NT2/D1 (cell line): ENCODE measurements around a stretch of chr16.

GRCh38 chr16:6827232-6827752 is 808.5 kb downstream of the RBFOX1 start:
- RRBS, 2 experiments: no CpG with 5 or more reads among the region's 6 CpGs

DNA sequence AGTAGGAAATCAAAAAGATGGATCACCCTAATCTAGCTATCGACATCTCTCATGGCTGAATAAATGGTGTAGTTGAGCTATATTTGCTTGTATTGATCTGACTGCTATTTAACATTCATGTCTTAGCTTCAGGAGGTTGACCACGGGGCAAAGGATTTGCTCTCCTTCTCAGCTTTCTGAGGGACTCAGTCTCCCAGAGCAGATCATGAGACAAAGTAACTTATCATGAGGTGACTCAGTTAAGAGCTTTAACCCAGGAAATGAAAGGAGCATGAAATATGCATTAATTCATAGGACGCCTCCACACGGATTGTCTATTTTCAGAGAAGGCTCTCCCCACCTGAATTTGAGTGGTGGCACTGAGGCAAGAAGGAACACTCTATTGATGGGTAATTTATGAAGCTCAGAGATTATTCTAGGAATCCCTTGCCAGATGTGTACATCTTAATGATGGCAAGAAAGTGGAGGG is 1257.1 kb downstream of the TMEM114 start:
- RRBS, 2 experiments: no CpG with 5 or more reads among the region's 4 CpGs

DNA sequence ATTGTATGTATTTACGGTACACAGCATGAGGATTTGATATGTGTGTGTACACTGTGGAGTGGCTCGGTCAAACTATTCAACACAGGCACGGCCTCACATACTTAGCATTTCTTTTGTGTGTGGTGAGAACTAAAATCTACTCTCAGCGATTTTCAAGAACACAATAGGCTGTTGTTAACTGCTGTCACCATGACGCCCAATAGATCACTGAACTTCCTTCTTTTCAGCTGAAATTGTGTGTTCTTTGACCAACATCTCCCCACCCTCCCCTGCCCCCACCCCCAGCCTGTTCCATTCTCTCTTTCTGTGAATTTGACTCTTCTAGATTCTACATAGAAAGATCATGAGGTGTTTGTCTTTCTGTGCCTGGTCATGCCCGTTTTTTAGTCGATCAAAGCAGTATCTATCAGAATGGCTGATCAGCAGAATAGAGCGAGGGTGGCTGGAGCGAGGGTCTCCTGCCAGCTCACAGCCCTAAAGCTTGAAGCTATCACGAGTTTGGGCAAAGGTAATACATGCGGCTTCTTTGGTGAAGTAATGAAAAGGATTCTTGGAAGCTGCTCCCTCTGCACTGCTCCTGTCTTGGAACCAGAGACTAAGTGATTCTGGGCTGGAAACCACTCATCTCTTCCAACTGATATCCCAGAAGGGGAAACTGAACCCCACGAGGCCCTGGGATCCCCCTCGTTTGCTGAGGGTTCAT is 18.8 kb downstream of the TMEM114 start:
- RRBS, 2 experiments: no CpG with 5 or more reads among the region's 13 CpGs

DNA sequence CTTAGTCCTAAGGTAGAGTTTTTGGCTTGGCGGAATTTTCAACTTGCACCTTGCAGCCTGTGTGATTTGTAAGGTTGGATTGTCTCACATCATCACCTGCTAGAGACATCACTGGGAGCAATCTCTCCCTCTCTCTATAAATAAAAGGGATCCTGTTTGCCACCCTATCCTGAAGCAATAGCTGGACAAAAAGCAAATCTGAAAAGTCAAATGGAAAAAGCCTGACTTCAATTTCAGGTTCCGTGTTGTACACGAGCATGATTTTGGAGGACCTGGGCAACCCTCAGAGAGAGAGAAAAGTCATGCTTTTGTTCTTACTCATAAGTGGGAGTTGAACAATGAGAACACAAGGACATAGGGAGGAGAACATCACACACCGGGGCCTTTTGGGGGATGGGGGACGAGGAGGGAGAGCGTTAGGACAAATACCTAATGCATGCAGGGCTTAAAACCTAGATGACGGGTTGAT is 22.9 kb upstream of the ABAT start:
- RRBS, 2 experiments: no CpG with 5 or more reads among the region's 7 CpGs

DNA sequence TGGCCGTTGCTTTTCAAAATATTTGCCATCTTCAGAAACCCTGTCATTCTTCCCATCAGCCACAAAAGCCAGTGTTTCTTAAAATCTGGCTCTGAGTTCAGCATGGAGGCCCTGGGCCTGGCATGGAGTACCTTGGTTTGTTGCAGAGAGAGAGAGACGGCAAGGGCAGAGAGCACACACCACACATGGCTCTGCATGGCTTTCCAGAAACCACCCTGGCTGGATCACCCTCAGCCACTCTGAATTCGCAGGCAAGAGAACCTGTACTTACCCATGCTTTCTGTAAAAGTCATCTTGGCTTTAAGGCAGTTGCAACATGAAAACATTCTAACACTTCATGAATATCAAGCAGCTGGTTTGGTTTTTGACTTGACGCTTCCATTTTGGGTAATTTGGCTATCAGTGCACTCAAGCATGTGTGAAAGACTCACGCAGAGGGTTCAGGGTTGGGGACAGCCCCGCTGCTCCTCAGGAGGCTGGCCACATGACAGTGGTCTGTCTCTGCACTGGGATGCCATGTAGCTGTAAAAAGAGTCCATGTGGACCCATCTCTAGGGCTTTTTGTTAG is 21.2 kb downstream of the PMM2 start:
- RRBS, 2 experiments: no CpG with 5 or more reads among the region's 6 CpGs

- RRBS, 2 experiments: no CpG with 5 or more reads among the region's 16 CpGs
Measured at GRCh38 chr16:8843243-8843822, 25.5 kb downstream of the CARHSP1 start.

DNA sequence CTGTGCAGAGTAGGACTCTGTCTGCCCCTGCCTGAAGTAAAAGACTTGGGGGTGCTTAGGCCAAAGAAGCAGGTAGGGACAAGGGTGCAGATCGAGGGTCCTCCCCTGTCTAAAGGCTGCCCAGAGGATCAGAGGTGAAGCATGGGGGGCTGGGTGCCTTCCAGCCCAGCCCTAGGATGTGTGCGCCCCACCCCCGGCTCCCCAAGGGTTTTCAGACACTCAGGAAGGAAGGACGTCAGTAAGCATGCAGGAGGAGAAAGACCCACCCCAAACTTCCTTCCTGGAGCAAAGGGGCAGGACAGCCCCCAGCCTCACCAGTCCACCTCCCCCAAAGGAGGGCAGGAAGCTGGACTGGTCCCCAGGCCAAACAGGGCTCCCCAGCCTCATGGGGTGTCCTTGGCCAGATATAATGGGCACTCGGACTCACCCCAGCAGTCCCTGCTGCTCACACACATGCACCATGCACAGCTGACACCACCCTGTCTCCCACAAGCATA is 12.1 kb downstream of the CARHSP1 start:
- RRBS, 2 experiments: no CpG with 5 or more reads among the region's 5 CpGs

DNA sequence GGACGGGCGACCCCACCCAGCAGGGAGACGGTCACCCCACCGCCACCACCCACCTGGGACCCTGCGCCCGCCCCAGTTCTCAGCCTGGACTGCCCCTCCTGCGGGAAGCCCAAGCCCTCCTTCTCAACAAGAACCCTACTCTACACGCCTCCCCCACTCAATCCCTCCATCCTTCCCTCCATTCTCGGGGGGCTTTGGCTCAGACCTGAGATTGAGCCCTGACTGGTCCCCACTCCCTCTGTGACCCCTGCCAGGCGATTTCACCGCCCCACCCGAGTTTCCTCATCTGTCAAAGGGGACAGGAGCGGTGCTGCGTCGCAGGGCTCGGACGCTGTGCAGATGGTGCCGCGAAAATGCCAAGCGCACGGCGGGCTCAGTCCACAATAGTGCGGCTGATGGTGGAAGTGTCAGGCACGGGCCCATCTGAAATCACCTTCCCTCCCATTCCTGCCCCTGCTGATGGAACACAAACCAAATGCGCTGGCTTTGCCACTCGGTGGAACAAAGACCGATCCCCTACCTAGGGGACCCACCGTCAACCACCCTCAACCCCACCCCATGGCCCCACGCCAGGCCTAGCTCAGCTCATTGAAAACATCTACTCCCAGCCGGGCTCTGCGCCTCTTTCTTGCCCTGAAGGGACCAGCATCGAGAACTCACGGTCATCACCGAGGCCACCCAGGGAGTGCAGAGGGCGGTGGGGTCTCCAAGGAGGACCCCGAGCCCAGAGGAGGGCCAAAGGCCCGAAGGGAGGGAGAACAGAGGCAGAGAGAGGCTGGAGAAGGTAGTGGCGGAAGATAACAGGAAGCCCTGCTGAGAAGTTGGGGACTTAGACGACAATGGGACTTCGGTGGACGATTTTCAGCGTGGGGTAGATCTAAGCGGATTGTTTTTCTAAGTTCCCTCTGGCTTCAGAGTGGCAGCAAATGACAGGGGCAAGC is 1.5 kb downstream of the CARHSP1 start:
- RRBS, 2 experiments: no CpG with 5 or more reads among the region's 43 CpGs

DNA sequence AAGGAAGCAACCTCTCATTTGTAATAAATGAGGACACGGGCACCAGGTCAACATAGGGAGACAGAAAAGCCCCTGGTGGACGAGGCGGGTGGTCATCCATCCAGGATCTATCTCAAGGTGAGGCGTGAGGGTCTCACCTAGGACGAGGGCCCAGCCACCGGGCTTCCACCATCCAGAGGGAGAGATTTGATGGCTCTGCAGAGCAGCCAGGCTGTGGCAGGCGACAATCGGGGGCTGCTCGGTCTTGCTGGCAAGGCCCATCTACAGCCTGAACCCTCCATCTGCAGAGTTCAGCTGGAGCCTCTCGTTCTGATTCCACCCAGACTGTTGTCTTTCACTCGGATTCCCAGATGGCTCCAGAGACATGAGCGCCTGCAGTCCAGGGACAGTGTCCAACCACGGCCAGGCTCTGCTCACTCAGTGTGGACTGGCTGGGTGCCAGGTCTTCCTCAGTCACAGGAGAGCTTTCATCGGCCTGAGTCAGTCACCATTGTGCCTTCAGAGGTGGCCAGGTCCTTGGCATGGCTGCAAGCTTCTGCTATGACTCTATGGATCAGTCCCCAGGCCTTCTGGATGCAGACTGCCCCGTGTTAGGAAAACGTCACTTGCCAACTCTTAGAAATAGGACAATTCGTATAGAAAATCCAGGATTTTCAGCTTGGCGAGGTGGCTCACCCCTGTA is 5.9 kb downstream of the LITAFD start:
- RRBS, 2 experiments: no CpG with 5 or more reads among the region's 18 CpGs

DNA sequence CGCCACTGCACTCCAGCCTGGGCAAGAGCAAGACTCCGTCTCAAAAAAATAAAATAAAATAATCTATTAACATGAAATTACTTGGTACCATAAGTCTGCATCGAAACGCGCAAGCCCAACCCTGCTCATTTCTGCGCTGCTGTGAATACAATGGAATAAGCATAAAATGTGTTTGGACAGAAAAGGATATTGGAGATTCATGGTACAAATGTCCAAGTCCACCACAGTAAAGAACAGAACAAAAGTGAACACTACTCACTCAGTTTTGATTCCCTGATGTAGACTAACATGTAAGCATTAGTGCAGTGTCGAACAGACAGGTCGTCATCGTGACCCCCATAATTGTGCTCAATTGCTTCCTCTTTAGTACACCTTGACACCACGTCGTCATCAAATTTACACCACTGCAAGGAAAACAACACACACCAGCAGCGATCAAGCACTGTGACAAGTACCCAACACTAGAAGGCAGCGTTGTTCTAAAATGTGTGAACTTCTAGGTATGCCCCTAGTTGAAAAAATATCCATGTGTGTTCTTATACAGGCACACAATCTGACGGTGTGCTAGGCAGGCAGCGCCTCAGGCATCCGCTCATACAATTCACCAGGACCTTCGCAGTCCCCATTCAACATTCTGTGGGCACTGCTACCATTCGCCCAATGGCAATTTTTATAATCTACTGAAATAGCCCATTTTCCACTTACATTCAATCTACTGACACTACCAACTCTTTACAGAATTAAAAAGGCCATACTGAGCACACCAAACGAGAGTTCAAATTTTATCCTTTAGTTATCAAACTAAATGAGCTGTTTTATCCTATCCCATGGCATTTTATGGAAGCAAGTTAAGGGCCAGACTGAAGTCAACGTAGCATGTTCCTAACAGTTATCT is 23.0 kb downstream of the LITAFD start:
- RRBS, 2 experiments: no CpG with 5 or more reads among the region's 20 CpGs

GRCh38 chr16:8935575-8936154 is 28.0 kb downstream of the USP7 start:
- RRBS, 2 experiments: no CpG with 5 or more reads among the region's 13 CpGs

DNA sequence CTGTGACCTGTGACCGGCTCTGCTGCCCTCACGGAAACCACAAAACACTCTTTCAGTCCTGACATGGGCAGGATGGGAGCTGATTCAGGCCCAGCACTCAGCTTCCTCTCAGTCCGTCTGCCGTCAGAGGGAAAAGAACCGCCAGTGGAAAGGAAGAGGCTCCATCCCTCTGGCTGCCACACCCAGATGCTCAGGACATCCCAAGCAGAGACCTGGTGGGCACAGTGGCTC is 25.8 kb upstream of the USP7 start:
- RRBS, 2 experiments: no CpG with 5 or more reads among the region's 5 CpGs

DNA sequence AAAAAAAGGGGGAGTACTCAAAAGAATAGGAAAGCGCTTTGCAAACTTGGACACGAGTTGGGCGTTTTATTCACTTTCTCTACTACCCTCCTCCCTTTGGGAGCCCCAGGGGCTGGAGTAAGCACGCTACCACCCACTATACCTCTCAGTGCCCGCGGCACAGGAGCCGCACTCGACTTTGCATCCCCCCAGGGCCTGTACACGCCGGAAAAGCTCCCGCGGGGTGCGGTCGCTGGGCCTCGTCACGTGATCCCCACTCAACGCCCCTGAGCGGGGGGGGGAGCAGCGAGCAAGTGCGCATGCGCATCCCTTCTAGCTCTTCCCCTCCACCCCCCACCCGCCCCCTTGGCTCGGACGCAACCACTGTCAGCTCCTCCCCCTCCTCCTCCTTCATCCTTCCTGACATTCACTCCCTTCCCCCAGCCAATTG is 444 bp upstream of the HAPSTR1 start:
- RRBS, 2 experiments: under 1 to 1% methylated on average over 5 of the region's 24 CpGs

DNA sequence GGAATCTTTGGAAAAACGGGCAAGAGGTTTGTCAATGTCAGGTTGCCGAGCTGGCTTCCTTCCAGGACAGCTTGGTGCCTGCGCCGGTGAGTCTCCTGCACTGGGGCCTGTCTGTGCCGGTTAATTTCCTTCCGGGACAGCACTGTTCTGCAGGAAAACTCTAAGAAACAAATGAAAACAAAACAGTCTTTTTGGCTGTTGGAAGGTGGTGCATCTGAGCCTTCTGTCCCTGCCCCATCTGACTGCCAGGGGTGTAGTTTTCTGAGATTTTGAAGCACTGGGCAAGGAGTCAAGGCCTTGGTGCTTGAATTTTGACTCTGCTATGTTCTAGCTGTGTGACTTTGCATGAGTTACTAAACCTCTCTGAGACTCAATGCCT is 210.8 kb downstream of the HAPSTR1 start:
- RRBS, 2 experiments: no CpG with 5 or more reads among the region's 6 CpGs

DNA sequence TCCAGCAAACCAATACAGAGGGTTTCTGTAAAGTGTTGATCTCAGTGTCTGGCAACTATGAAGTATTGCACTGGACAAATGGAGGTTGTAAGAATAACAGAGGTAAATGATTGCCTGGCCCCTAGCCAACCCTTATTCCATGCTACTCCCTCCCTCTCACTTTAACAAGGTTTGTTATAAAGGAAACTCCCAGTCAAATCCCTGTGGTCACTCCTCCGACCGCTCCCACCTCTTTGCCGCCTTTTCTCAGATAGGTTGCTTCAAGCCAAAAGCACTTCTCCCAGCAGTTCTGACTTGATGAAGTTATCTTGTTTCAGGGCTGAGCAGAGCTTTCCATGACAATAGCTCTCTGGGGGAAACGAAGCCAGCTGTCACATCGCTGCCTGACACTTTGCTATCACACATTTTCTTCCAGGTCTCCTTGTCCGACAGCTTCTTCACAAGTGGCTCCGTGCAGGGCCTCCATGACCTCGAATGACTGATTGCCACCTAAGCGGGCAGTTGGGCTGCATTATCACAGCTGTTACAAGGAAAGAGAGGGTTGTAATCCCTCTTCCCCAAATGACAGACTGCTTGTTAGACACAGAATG is 278.6 kb downstream of the HAPSTR1 start:
- RRBS, 2 experiments: no CpG with 5 or more reads among the region's 9 CpGs

DNA sequence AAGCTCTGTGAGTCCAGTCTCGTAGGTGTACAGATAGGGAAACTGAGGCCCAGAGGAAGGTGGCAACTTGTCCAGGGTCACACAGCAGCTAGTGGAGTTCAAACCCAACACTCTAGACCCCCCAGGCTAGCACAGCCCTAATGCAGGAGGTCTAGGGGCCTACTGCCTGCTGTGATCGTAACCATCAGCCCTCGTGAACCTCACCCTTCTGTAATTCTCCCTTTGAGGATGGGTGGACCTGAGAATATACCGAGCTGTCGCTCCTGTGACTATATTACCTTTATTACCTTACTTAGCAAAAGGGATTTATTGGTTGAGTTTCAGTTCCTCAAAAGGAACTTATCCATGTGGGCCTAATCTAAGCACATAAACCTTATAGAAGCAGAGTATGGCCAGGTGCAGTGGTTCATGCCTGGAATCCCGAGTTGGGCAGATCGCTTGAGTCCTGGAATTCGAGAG is 19.2 kb upstream of the EMP2 start:
- RRBS, 2 experiments: no CpG with 5 or more reads among the region's 8 CpGs

GRCh38 chr16:10765664-10766154 is 22.1 kb downstream of the NUBP1 start:
- RRBS, 2 experiments: no CpG with 5 or more reads among the region's 4 CpGs

DNA sequence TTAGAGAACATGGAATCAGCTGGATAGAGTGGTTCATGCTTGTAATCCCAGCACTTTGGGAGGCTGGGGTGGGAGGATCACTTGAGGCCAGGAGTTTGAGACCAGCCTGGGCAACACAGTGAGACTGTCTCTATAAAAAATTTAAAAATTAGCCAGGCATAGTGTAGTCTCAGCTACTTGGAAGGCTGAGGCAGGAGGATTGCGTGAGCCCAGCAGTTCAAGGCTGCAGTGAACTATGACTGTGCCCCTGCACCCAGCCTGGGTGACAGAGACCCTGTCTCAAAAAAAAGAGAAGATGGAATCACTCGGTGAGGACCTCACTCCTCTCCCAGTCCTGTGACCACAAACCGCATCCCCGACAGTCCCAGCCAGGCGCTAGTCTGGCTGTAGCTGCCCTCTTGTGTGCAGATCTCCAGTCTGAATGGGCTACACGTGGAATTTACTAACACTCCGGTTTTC is 11.2 kb downstream of the DEXI start:
- RRBS, 2 experiments: no CpG with 5 or more reads among the region's 7 CpGs

GRCh38 chr16:10981909-10982543 is 37.7 kb downstream of the CLEC16A start:
- RRBS, 2 experiments: no CpG with 5 or more reads among the region's 7 CpGs

DNA sequence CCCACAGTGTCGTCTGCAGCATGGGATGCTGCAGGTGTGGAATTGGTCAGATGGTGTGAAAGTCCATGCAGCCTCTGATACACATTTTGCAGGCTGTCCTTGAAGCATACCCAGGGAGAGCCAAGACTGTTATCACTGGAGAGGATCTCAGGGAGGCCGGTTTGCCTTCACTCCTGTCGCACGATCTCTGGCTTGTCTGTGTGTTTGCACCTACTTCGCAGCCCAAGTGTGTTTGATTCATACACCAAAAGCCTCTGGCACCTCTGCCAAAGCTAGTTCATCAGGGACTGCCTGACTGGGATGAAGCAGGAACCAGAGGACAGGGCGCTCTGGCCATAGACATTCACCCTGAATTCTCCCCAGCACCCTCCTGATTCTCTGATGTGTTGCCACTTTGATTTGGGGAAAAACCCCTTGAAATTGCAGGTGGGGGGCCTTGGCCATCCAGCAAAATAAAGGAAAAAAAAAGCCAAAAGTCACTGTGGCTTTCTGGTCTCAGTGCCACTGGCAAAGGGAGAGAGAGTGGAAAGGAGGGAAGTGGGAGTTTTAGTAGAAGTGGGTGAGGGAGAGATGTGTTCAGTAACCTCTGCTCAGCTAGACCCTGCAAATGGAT is 93.0 kb downstream of the SOCS1 start:
- RRBS, 2 experiments: no CpG with 5 or more reads among the region's 6 CpGs